Left cardiac atrium (tissue), 1 donor: ENCODE results near the genes LRRC30, PTPRM, RAB12 and MTCL1.

DNA sequence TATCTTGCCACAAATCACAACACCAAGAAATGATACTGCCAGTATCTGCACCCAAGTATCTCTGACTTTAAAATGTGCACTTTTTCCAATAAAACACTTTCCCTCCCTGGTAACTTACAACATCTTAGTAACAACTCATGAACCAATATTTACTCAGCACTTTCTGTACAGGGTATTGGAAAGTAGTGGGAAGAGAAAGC lies 52.2 kb downstream of the L3MBTL4 start:
- PRO-cap: no peak

DNA sequence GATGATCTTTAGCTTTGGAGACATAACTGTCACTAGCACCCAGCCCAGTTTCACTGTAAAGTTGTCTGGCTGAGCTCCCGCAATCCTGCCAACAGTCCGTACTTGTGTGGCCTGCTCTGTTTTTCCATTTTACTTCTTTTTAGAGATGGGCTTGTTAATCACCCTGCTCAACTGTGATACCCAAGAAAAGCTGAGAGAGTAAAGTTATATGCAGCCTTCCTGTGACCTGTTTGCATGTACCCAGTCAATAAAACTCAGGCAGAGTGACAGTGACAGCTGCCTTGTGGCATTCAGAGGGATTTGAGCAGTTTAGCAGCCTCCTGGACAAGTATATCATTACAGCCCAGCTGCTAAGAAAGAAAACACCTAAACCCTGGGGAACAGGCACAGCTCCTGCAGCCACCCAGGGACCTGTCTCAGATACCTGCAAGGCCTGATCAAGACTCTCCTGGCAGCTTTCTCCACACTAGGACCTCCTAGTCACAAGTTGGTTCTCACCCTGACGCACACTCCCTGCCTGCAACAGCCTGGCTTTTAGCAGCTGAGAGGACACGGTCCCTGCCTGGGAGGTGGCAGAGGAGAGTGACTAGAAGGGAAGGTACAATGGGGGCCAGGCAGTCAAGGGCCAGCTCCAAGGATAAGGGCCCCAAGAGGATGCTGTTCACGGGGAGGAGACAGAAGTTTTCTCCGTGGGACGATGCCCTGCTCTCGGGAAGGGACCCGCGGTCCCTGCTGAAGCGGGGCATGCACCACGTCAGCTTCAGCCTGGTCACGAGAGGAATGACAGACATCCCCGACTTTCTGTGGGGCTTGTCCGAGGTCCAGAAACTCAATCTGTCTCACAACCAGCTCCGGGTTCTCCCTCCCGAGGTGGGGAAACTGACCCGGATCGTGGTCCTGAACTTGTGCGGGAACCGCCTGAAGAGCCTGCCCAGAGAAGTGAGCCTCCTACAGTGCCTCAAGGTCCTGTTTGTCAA lies at the start of gene LRRC30:
Gene LRRC30, plus strand, starts transcription at position 554 of the 977 bp plus-strand sequence.
- PRO-cap: no peak

- PRO-cap: no peak
These were observed 138.1 kb downstream of the LRRC30 start for GRCh38 chr18:7369007-7369392.

DNA sequence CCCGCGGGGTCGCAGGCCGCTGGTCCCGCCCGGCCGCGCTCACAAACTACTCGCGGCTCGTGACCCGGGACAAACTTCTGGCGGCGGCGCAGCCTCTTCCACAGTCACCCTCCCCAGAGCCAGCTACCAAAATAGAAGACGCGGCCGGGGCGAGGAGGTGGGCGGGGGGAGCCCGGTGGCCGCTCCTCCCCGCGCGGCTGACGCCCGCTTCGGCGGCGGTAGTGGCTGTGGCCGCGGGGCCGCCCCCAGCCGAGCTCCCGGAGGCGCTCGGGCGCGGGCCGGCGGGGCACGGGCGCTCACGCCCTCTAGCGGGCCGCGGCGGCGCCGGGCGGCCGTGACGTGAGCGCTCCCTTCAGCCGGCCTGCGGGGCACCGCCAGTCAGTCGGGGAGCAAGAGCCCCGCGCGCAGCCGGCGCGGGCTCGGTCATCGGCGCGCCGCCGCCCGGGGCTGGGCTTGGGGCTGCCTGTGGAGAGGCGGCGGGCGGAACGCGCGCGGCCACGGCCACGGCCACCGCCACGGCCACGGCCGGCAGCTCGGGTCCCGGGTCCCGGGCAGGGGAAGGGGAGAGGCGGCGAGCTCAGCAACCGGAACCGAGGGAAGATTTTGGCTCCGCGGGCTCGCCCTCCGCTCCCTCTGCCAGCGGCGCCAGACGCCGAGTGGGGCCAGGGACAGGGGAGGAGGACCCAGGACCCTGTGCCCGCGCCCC lies at the start of gene PTPRM:
Gene PTPRM, plus strand, starts transcription at position 377 of the 706 bp plus-strand sequence.
- PRO-cap: bidirectional peak, plus-strand start at position 381 of the sequence, minus-strand start at position 102 of the sequence; bidirectional peak, plus-strand start at position 648 of the sequence, minus-strand start at position 658 of the sequence

DNA sequence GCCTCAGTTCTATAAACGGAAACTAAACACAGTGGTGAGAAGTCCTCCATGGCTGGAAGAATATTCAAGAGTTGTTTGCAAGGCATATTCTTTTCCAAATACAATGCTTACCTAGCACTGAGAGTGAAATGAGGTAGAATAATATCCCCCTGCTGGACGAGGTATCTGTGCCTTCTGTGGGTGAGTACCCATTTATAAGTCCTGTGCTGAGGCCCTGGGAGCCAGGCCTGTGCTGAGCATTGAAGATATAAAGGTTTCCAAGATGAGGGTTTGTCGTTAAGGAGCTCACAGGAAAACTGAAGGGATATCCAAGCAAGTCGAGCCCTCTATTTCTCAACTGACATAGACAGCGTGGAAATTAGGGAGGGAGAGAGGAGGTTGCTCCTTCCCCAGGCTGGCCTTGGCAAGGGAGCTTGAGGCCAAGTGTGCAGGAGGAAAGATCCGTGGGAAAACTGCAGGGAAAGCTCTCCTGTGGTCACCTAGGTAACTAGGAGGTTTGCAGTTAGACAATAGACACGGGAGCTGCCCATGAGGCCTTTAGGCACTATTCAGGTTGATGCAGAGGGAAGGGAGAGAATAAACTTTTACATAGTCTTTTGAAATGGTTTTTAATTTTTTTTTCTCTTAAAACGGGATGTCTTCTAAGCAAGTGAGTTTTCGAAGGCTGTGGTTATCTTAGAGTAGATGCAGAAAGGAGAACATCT lies 17.7 kb downstream of the PTPRM start:
- PRO-cap: no peak

DNA sequence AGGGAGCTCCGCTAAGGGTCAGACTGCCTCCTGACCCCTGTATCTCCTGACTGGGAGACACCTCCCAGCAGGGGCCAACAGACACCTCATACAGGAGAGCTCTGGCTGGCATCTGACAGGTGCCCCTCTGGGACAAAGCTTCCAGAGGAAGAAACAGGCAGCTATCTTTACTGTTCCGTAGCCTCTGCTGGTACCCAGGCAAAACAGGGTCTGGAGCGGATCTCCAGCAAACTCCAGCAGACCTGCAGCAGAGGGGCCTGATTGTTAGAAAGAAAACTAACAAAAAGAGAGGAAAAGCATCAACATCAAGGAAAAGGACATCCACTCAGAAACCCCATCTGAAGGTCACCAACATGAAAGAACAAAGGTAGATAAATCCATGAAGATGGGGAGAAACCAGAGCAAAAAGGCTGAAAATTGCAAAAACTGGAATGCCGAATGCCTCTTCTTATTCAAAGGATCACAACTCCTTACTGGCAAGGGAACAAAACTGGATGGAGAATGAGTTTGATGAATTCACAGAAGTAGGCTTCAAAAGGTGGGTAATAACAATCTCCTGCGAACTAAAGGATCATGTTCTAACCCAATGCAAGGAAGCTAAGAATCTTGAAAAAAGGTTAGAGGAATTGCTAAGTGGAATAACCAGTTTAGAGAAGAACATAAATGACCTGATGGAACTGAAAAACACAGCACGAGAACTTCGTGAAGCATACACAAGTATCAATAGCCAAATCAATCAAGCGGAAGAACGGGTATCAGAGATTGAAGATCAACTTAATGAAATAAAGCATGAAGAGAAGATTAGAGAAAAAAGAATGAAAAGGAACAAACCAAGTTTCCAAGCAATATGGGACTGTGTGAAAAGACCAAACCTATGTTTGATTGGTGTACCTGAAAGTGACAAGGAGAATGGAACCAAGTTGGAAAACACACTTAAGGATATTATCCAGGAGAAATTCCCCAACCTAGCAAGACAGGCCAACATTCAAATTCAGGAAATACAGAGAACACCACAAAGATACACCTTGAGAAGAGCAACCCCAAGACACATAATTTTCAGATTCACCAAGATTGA lies 145.2 kb downstream of the PTPRM start:
- PRO-cap: no peak

- PRO-cap: no peak
These were observed 235.7 kb downstream of the PTPRM start for GRCh38 chr18:7802554-7803431.

DNA sequence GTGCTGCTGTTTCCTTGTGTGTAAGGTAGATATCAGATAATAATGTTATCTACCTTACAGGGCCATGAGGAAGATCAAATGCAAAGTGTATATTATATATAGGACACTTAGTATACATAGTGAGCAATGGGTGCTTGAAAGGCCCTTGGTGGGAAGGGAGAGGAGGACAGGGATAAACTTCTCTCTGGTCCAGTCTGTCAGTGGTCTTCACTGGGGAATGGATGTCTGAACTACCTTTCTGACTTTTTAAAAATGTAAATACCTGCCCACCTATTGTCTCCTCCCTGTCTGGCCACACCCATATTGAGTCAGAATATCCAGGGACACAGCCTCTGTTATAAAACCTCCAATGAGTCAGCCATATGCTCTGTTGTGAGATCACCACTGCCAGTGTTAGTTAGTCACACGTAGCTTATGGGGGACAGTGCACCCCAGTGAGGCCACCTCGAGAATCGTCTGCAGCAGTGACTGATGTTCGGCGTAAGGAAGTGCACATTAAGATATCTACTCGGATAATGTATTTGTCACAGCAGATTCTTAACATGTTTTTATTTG lies 383.5 kb downstream of the PTPRM start:
- PRO-cap: no peak

- PRO-cap: no peak
These were observed 478.7 kb downstream of the PTPRM start for GRCh38 chr18:8045800-8046316.

DNA sequence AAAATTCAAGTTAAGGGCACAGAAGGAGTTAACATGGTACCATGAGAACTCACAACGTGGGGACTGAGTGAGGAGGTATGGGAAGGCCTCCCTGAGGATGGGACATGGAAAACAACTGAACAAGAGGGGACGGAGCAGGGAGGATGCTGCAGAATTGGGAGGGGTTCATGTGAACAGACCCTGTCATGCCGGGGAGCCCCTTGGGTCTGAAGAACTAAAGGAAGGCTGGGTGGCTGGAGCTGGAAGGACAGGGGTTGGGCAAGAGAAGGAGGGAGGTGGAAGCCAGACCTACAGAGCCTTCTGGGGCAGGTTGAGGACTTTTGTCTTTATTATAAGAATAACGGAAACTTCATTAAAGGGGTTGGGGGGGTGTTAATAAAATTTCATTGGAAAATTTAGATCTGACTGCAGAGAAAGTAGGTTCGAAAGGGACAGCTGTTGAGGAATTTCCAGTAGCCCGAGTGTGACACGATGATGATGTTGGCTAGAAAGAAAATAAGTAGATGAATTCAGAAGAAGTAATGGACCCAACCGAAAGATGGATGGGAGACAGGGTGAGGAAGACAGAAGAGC lies 307.0 kb upstream of the RAB12 start:
- PRO-cap: no peak

DNA sequence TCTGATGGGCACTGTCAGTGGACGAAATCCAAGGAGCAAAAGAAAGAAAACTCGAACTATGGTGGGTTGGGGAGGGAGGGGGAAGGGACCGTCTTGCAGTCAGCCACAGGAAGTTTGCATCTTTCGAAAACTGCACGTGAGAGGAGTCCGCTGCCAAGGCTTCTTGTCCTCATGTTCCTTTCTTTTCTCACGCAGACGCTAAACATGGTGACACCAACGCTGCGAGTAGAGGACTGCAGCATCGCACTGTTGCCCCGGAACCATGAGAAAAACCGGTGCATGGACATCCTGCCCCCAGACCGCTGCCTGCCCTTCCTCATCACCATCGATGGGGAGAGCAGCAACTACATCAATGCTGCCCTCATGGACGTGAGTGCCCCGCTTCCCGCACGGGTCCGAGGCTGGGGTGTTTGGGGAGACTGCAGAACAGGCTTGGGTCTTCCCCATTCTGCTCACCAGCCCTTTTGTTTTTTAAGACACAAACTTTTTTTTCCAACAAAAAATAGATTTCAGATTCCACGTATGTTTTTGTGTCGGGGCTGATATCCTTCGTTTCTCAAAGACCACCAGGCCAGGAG lies 230.2 kb upstream of the RAB12 start:
- PRO-cap: no peak

DNA sequence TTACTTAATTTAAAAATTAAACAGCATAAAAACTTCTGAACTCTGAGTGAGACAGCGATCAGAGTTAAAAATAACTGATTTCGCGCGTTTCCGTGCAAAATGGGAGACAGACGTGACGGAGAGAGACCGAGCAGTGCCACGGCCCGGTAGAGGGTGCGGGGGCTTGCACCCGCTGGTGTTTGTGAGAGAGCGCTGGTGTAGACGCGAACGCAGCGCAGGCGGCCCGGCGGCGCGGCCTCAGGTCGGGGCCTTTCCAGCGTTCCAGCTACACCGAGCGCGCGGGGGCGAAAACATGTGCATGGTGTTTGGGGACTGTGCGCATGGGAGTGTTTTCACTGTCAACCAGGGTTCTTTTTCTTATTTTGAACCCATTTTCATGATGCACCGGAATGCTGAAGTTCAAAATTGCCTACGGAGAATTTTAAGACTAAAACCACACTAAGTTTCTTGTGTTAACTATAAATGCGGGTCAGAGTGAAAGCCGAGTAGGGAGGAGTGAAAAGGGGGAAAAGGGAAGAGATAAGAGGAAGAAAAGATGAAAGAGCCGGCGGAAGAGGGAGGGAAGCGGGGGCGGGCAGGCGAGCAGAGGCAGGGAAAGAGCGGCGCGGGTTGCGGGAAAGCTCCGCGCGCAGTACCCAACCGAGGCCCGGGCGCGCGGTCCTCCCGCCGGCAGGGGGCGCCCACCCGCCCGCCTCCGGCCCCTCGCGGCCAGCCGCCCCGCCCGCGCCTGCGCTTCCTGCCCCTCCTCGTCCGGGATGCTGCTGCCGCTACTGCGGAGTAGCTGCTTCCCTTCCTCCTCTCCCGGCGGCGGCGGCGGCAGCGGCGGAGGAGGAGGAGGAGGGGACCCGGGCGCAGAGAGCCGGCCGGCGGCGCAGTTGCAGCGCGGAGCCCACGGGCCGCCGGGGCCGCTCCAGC lies at the start of gene RAB12:
Gene RAB12, plus strand, starts transcription at position 753 of the 915 bp plus-strand sequence.
- PRO-cap: bidirectional peak, plus-strand start at position 797 of the sequence, minus-strand start at position 633 of the sequence

GRCh38 chr18:8704909-8705852 lies at the start of gene MTCL1:
TSS of gene MTCL1 (plus strand) at chr18:8705556.
- PRO-cap: bidirectional peak, plus-strand start at chr18:8705252, minus-strand start at chr18:8705091; unidirectional peak, plus-strand start at chr18:8705556; unidirectional peak, plus-strand start at chr18:8705637

DNA sequence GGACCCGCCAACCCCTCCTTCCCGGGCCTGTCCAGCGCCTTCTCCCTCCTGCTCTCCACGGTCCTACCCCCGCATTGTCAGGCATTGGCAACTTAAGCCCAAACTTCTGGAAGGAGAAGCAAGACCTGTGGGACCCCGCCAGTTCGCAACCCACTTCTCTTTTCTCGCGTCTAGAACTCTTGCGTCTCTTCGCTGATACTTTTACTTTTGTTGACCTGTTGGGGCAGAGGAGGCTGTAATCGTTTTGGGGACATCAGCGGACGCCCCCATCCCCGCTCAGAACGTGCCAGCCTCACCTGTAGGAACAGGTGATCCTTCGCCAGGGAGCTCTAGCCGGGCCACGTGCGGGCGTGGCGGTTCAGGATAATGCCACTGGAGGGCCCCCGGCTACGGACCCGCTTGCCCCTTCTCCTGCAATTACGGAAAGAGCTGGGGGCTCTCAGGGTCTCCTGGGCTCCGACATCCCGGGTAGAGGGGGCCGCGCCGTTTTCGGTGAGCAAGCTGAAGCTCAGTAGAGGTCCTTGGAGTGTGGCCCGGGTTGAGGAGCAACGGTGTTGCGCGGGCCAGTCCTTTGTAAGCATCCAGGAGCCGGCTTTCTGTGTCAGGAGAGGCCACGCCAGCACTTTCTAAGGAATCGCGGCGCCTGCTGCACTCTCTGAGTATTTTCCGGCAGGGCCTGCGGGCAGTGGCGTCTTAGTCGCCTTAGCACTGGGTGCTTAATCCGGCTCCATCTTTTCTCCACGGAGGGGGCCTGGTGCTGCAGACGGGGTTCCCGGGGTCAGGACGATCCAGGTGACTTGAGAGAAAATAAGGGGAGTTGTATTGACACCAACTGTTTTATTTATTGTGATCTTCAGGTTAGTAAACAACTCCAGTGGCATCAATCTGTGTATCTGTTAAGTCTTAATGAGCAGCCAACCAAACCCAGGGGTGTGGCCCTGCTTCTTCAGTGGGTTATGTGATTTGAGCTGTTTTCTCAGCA lies 1.7 kb downstream of the MTCL1 start:
- PRO-cap: no peak

- PRO-cap: no peak
These were observed 2.4 kb downstream of the MTCL1 start for GRCh38 chr18:8707756-8708073.

- PRO-cap: no peak
These were observed 60.7 kb downstream of the MTCL1 start for GRCh38 chr18:8766128-8766423.

- PRO-cap: no peak
These were observed 190.1 kb upstream of the NDUFV2 start for GRCh38 chr18:8912196-8912961.

- PRO-cap: no peak
These were observed 7.3 kb upstream of the NDUFV2 start for GRCh38 chr18:9095153-9095675.

GRCh38 chr18:9135524-9136700 lies 669 bp upstream of the ANKRD12 start:
- PRO-cap: bidirectional peak, plus-strand start at chr18:9136794, minus-strand start at chr18:9136502

DNA sequence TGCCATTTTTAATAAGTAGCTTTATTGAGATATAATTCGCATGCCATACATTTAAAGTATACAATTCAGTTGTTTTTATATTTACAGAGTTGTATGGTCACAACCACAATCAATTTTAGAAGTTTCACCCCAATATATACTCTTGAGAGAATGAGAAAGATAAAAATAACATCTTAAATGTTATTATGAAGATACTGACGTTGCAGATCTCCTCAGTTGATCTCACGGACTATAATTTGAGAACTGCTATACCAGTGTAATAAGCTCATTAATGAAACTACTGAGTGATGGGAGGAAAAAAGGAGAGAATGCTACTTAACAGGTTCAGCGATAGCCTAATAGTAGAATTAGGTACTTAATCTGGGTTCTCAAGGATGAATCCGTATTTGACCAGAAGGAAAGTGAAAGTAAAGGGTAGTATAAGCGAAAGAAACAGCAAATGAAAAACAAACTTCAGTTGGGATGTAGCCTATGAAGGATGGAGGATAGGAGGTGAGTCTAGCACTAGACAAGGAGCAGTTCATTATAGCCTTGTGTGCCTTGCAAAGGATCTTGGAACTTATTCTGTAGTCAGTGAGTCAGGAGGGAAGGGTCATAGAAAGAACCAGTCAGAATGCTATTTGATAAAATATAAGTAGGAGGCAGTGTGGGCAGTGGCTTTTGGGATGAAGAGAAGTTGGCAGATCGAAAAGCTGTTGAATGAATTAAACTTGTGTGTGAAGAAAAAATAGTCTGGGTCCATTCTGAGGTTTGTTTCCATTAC lies 48.3 kb downstream of the ANKRD12 start:
- PRO-cap: no peak